Metastatic Liver Carcinoma in the Lung (tissue), 2 donors: ENCODE measurements around a stretch of chr2.

- PRO-cap, 2 experiments, result peak in 1 of 2 experiments; most common plus-strand start chr2:43842462 (in 1)
These were observed 3.5 kb downstream of the ABCG8 start for GRCh38 chr2:43842252-43842775.

DNA sequence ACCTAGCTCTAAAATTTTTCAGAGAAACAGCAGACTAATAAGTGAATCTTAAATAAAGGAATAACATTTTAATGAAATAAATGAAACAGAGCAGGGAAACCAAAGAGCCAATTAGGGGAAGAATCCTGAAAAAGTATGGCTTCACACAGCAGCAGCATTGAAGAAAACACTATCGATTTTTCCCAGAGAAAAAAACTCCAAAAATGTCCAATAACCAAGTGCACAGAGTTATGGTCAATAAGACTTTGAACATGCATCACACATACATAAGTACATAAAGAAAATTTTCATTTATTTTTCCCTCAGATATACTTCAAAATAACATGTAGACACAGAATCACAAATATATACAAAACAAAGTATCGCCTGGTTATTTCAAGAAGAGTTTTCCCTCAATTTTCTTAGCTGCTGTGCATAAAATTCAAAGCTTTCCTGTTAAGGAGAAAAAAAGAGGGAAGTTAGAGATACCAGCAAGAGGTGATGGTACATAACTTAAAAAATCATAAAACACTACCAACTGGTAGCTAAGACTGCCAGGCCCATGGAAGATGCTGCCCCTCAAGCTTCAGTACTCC, 49.5 kb downstream of the ABCG8 start:
- PRO-cap, 2 experiments, result no peak in any of the 2 experiments

DNA sequence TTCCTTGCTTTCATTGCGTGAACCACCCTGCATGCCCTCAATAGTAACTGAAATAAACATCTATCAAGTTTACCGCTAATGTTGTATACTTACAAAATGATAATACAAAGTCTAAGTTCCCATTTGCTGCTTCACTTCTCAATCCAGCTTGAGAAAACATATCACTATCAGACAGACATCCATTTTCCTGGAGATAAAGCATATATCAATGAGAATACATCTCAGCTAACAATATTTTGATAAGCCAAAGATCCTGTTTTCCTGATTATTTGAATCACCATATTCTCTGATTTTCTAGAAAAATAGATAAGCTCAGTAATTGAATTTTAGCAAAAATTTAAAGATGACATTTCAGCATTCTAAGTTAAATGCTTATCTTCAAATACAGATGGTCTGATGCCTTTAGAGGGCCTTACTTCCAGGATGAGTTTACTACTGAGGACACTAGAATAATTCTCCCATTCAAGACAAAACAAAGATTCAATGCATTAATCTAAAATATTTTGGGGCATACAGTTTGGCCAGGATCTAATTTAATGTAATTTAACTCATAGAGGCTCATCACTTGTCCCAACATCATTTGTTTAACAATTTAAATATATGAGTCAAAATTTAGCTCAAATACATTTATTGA, 35.2 kb downstream of the LRPPRC start:
- PRO-cap, 2 experiments, result no peak in any of the 2 experiments

DNA sequence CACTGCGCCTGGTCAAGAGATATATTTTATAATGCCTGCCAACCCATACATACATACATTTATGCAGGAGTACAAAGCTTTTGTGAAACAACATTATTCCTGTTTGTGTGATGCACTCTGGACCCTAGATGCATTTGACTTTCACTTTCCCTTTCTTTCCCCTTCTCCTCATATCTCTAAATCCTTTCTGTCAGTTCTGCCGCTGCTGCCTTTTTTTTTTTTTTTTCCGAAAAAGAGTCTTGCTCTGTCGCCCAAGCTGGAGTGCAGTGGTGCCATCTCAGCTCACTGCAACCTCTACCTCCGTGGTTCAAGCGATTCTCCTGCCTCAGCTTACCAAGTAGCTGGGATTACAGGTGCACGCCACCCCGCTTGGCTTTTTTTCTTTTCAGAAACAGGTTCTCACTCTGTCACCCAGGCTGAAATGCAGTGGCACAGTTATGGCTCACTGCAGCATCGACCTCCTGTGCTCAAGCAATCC, 85.7 kb upstream of the LRPPRC start:
- PRO-cap, 2 experiments, result no peak in any of the 2 experiments

- PRO-cap, 2 experiments, result no peak in any of the 2 experiments
These were observed 80.9 kb upstream of the PPM1B start for GRCh38 chr2:44087717-44088253.

GRCh38 chr2:44180437-44181051, 11.9 kb downstream of the PPM1B start:
- PRO-cap, 2 experiments, result no peak in any of the 2 experiments

DNA sequence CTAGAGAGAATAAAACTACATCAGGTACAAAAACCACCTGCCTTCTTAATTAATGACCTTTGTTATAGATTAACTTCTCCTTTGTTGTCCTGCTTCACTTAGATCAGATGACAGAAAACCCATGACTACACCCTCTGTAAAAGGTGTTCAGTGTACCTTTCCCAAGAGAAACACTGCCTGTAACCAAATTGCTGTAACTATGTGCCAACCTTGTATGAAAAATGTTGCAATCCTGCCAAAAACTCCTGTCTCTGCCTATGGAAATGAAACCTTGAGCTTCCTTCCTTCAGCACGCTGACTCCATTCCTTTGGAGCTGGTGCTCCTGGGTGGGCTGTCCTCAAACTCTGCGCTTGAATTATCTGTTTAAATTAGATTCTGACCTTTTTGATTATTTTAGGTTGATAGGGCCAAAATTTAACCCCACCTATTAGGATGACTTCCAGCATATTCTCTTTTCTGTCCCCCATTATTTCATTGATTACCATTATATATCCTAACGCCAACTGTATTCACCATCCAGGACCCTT, 29.6 kb upstream of the SLC3A1 start:
- PRO-cap, 2 experiments, result no peak in any of the 2 experiments

DNA sequence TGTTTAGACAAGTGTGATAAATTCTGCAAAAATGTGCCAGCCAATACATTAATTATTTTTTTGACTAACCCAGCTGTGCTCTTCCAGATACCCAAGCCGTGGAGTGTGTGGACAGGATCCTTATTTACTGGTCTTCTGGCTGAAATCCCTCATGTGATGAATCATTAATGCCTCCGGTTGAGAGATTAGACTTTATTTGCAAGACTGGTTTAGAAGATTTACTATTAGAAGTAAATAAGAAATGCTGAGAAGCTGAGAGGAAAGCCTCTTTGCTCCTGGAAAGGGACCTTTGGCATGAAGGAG, 16.0 kb downstream of the SLC3A1 start:
- PRO-cap, 2 experiments, result no peak in any of the 2 experiments

DNA sequence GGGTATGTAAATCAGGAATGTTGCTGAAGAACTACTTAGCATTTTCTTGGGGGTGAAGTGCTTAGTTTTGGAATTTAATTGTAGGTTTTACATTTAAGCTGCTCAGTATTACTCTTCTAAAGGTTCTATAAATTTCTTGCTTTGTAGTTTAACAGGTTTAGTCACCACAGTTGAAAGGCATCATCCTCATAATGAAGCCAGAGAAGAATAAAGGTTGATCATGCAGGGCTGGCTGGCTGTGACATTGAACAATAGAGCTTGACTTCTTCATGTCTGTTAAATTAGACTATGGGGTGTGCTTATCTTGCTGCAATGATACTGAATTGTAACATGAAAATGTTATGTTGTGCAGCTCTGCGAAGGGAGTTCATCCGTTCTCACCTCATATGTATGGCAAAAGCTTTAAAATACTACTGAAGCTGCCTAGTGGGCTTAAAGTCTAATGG, 81.7 kb downstream of the CAMKMT start:
- PRO-cap, 2 experiments, result no peak in any of the 2 experiments

DNA sequence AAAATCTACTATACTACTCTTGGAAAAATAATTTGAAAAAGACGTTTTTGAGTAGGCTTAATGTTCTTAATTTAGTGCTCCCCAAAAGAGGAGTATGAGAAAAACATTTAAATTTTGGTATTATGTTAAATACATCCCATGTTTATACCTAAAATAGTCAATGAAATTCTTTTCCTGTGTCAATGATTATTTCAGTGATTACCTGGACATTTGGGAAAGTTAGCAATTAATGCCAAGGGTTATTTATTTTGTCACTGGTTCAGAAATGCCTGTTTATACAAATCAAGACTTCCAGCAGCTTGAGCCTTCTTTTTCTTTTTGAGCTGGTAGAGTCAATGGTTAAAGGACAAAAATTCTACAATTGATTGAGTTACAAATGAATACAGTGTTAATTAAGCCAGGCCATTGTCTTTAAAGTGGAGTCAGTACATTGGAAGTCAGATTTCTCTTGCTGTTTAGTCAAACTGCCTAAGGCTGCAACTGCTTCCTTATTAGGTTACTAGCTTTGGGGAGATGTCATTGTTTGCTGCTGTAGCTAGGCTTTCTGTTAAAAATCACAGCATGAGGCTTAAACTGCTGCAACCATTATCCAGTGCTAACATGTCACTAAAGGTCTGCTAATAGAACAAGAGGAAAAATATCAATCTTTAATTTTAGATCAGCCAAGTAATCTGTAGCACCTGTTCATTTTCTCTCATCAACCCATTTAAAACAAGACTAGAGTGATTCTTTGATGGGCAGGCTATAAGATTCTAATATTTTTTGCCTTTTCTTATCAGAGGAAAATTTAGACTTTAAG, 182.5 kb downstream of the CAMKMT start:
- PRO-cap, 2 experiments, result no peak in any of the 2 experiments

DNA sequence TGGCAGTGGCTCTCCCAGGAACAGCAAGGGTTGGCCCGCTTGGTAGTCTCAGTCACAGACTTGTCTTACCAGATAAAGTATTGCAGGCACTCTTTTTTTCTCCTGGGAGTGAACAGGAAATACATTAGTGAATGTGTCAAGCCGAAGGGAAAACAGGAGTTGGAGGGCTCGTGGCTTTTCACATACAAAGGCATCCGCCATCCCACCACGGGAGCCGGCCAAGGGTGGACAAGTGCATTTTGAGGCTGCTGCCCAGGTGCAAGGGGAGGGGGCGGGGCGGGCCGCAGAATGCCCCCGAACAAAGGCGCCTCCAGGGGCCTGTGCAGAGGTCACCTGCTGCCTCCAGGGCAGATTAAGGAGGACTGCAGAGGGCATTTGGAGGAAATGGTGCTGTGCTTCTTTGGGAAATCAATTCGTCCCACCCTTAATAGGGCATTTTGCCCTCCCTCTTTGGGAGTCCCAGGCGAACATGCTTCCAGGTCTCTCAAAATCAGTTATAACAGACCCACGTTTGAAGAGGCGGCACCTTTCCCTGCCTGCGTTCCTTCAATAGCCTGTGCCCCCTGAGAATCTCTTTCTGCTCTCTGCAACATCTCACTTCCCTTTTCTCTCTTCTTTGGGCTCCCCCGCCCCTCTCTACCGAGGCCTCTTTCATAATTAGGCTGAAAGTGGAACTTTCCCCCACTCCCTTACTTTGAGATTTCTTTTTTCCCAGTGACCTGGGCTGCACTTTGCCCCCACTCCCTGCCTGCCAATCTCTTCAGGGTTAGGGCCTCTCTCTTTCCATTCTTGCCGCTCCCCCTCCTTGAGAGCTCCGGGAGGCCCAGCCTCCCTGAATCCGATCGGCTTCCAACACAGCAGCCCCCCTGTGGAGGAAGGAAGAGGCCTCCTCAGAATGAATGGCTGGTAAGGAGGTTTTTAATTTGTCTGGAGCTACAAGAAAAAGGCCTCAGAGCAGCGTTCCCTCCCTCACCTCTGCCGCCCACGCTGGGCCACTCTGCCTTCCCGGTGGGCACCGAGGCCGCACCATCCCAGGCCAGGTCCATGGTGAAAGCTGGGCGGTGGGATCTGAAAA, 162.9 kb upstream of the SIX3 start:
- PRO-cap, 2 experiments, result no peak in any of the 2 experiments

- PRO-cap, 2 experiments, result no peak in any of the 2 experiments
These were observed 215.1 kb upstream of the SIX2 start for GRCh38 chr2:45224141-45224923.

DNA sequence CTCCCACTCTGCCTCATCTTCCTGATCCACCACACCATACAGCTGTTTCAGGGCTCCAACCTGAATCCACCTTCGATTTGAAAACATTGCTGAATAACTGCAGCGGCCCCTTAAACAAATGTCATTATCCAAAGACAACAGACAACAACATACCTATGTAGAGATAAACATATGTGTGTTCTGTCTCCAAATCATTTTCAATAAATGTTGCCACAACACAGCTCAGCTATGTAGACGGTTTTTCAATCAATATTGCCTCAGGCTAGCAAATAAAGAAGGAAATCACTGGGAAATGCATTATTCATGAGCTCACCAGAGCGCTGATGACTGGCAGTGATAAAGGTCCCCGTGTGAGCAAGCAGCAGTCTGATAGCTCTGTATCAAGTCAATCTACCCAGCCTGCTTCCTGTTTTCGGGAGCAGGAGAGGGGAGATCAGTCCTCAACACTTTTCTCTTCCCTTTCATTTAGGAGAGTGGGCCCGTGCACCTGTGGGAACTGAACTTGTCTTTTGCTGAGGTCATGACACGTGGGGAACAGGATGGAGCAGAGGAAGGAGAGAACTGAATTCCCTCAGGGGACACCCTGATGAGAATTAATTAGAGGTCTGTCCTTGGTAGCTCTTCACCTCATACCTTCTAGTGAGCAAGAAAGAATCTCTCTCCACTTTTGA, 253.8 kb upstream of the SIX2 start:
- PRO-cap, 2 experiments, result peak in 1 of 2 experiments; most common plus-strand start position 397 of the sequence (in 1)

DNA sequence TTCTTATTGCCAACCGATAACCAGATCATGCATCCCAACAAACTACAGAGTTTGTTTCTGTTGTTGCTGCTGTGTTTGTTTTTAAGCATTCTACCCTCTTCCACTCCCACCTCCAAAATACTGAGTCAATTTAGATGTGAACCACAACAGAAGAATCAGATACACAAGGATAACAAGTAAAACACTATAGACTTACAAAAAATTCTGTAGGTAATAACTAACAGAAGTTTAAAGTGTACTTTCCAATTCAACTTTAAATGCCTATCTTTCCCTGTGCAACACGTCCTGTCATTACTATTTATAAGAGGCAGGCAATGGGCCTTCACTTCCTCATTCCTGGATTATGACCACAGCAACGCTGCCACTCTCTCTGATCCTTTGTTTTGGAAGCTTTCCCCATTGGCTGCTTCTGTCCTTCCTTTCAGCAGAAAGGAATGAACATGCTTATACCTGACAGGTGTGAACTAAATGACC, 152.0 kb downstream of the SRBD1 start:
- PRO-cap, 2 experiments, result peak in 1 of 2 experiments; most common minus-strand start position 296 of the sequence (in 1)

DNA sequence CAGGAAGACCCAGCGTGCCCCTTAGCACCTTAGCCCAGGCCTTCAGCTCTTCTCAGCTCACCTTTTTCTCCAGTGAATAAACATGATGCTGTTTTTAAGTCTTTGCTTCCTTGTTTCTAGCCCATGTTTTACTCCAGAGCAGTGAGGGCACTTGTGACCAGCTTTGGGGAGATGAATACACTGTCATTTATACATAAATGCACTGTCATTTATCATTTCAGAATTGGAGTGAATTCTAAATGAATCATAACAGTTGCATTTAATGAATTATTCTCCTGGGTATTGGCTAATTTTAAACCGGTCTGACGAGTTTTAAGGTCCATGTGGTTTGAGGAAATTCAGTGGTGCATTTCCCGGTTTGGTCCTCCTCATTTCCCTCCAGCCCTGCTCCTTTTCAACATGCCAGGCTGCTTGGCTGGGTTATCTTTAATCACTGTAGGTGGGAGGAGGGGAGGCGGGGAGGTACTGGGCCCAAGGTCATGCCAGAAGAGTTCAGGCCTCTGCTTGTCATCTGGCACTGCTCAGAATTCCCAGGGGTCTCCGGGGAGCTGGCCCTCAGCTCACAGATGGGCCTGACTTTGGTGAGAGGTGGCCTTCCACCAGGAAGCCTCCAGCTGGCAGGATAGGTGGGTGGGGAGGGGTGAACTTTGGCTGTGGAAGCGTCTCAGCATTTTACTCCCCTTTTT, 23.9 kb downstream of the PRKCE start:
- PRO-cap, 2 experiments, result no peak in any of the 2 experiments

GRCh38 chr2:45812863-45813971, 161.7 kb downstream of the PRKCE start:
- PRO-cap, 2 experiments, result no peak in any of the 2 experiments

- PRO-cap, 2 experiments, result no peak in any of the 2 experiments
These were observed 222.9 kb downstream of the PRKCE start for GRCh38 chr2:45874289-45874774.

DNA sequence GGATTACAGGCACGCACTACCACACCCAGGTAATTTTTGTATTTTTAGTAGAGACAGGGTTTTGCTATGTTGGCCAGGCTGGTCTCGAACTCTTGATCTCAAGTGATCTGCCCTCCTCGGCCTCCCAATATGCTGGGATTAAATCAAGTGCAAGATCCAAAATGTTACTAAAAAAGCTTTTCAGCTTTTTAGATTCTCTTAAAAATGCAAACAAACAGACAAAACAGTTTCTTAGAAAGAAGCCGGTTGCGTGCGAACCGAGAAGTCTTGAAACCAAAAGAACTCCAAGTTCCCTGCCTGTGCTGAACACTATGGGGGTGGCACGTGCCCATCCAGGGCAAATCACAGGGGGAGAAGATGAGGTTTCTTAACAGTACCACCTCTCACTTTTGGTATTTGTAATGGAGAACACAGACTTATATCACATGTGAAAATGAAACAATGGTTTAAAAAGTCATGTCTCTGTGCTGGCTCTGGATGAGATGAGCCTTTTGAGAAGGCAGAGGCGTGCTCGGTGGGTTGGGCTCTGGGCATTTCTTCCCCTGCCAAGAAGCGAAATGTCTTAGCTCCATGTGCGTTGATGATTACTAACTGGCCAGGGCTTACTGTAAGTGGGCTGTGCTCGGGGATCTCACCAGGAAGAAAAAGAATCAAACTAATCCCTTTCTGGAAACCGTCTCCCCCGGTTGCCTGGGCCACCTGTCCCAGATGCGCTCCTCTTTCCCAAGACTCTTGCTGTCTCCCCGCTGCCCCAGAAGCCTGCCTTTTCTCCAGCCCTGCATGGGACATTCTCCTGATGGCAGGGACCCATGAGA, 252.8 kb downstream of the PRKCE start:
- PRO-cap, 2 experiments, result no peak in any of the 2 experiments

DNA sequence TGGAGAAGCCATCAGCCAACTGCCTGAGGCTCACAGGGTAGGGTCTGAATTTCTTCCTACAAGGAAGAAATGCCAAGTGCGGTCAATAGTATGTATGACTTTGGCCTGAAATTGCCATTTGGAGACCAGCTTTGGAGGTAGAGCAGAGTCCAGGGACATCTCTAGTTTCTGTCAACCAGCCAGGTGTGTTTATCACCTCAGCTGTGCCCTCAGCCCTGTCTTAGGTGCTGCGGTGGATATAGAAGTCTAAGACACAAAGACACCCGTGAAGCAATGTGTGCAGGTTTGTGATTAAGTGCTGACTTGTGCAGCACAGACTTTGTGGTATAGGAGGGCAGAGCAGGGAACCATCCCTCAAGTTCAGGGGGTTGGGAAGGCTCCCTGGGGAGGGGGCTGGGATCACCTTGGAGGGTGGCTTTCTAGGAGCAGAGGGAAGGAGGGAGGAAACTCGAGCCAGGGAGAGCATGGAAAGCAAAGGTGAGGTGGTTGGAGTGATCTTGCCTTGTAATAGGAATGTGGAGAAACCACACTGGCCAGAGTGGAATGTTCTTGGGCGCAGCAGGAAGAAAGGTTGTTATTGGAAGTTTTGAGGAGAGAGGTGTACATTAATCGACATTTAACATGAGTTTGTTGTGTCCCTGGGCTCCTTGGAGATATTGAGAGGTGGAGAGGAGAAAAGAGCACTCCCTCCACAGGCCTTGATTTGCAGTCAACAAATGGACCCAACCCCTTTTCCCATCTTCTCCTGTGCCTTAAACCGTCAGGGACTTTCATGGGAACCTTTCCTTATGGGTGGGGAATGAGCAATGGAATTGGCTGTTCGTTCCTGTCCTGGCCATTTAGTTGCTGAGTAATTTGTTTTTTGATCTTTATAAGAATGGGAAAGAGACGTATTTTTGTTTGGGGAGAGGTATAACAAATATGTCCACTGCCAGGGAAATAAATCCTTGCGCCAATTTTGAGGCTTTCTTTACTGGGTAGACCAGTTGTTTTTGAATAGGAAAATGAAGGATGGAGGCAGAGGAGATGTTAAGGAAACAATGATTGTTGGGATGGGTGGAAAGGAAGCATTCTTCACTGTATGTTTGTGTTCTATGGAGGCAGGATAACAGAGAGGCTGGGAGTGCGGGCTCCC, 272.3 kb downstream of the PRKCE start:
- PRO-cap, 2 experiments, result no peak in any of the 2 experiments

GRCh38 chr2:45936020-45936790, 284.7 kb downstream of the PRKCE start:
- PRO-cap, 2 experiments, result no peak in any of the 2 experiments